Gallbladder (tissue), 1 donor: ENCODE data around the genes CYP21A2 and ATF6B.

- PRO-cap: no peak
Measured at GRCh38 chr6:31972682-31972901, 429 bp downstream of the STK19 start.

- PRO-cap: no peak
Measured at GRCh38 chr6:31978861-31979964, 2.6 kb upstream of the C4A start.

GRCh38 chr6:32037882-32039125 is at the start of gene CYP21A2:
Gene CYP21A2 (plus strand): TSS chr6:32038415.
- PRO-cap: no peak

DNA sequence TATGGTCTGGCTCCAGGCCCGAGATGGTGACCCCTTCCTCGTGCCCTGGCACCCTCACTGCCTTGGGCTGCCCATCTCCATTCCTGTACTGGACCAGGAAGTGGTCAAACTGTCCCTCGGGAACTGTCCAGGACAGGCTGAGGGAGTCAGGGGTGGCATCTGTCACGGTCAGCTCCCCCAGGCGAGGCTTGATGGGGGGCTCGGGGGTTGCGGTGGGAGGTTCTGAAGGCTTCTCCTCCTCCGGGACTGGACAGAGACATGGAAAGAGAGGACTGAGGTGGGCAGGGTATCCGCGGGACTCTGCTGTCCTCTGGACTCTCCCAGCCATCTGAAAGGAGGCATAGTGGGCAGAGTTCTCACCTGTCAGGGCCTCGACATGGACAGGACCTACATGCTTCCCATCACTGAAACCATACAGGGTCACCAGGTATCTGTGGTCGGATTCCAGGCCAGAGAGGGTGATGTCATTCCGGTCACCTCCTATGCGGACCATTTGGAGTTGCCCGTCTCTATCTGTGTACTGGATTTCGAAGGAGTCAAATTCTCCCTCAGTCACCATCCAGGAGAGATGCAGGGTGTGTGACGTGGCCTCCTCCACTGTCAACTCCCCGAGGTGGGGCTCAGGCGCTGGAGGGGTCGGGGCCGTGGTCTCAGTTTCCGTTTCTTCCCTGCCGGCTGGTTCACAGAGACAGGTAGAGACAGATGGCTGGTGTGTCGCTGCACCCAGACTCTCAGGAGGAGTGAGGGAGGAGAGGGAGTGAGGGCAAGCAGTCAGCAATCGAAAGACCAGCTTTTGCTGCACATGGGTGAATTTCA is 30.5 kb downstream of the CYP21A2 start:
- PRO-cap: no peak

- PRO-cap: no peak
Measured at GRCh38 chr6:32075122-32076086, 33.7 kb downstream of the TNXB start.

GRCh38 chr6:32081009-32081764 is 28.0 kb downstream of the TNXB start:
- PRO-cap: no peak

GRCh38 chr6:32085552-32086443 is 23.3 kb downstream of the TNXB start:
- PRO-cap: no peak

DNA sequence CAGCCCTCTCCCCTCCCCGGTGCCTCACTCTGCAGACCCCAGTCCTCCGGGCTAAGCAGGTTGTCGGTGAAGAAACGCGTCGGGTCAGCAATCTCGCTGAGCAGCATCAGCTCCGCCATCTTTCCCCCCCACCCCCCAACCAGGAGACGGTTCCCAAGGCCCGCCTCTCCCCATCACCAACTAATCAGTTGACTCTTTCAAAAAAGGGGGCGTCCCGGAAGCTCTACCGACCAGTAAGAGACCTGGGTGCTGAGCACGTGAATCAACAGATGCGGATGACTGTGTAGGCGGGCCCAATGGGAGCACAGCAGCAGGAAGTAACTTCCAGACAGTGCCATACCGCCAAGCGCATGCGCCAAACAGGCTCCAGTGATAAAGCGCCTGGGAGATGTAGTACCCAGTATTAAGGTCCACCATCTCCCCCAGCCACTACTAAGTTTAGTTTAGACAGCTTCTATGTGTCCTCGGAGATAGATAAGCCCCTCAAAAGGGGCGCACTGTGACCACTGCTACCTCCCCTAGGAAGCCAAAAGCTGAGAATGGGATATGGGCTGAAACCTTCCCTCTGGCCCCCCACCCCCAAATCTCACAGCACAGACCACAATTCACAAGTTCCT is at the start of gene ATF6B:
ATF6B (minus strand) TSS at position 158 of the 617 bp plus-strand sequence.
- PRO-cap: bidirectional peak, plus-strand start at position 409 of the sequence, minus-strand start at position 140 of the sequence

GRCh38 chr6:32154308-32155037 is 532 bp downstream of the PPT2 start:
- PRO-cap: bidirectional peak, plus-strand start at chr6:32154476, minus-strand start at chr6:32154370

DNA sequence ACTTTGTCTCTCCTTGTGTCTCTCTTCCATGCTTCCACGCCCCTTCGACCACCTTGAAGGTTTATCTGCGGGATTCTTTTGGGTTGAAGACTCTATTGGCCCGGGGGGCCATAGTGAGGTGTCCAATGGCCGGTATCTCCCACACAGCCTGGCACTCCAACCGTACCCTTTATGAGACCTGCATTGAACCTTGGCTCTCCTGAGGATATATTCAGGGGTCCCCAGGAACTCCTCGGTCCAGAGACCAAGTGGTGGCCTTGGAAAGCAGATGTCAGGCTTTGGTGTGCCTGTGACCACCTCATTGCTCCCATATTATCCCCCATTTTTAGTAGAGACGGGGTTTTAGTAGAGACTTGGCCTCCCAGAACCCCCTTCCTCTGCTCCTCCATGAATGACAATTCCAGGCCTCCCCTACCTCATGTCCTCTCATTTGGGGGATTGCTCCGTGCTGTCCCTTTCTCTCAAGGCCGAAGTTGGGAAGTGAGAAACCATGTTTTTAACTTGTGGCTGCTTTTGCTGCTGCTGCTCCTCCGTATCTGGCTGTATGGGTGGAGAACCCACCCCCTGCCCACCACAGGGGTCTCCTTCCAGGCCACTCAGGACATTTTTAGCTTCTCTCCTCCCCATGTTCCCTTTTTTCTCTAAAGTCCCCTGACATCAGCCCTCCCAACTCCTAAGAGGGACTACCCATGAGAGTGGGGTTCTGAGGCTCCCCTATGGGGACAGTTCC is 1.5 kb upstream of the EGFL8 start:
- PRO-cap: no peak

DNA sequence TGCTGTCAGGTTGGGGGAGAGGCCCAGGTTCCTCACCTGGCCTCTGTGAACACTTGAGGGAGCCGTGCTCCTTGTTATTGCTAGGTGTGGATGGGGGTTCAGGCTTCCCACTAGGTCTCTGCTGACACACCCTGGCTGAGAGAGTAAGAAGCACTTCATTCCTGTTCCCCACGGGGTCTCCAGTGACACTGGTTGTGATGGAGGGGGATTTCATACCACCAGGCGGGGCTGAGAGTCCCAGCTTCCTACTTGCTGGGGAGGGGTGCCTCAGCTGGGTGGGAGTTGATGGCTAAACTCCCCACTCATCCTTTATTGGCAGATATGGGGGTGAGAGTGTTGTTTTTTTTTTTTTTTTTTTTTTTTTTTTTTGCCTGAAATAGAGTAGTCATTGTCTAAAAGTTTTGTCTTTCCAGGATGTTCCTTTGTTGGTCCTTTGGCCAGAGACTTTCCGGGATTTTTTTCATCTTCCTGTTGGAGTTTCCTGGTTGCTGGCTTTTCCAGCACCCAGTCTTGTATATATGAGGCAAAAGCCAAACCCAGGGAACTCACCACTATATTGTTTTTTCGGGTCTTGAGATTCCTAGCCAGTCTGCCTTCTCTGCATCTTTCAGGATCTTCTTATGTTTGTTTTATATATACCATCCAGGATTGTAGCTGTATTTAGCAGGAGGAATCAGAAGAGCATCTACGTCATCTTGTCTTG is 11.3 kb upstream of the NOTCH4 start:
- PRO-cap: no peak

DNA sequence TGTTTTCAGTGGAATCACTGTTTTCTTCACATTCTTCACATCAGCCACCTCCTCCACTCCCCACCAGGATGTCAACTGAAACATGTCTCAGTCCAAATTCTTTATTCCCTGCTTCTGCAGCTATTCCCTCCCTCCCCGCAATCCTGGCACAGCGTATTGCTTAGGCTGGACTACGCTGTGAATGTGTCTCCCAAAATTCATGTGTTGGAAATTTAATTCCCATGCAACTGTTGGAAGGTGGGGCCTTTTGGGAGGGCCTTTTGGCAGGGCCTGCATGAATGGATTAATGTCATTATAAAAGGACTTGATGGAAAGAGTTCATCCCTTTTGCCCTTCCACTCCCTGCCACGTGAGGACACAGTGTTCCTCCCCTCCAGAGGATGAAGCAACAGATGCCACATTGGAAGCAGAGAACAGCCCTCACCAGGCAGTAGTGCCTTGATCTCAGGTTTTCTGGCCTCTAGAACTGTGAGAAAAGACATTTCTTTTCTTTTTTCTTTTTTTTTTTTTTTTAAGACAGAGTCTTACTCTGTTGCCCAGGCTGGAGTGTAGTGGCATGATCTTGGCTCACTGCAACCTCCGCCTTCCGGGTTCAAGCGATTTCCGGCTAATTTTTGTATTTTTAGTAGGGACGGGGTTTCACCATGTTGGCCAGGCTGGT is 20.5 kb upstream of the NOTCH4 start:
- PRO-cap: no peak

GRCh38 chr6:32437056-32437892 is 2.4 kb upstream of the HLA-DRA start:
- PRO-cap: no peak

DNA sequence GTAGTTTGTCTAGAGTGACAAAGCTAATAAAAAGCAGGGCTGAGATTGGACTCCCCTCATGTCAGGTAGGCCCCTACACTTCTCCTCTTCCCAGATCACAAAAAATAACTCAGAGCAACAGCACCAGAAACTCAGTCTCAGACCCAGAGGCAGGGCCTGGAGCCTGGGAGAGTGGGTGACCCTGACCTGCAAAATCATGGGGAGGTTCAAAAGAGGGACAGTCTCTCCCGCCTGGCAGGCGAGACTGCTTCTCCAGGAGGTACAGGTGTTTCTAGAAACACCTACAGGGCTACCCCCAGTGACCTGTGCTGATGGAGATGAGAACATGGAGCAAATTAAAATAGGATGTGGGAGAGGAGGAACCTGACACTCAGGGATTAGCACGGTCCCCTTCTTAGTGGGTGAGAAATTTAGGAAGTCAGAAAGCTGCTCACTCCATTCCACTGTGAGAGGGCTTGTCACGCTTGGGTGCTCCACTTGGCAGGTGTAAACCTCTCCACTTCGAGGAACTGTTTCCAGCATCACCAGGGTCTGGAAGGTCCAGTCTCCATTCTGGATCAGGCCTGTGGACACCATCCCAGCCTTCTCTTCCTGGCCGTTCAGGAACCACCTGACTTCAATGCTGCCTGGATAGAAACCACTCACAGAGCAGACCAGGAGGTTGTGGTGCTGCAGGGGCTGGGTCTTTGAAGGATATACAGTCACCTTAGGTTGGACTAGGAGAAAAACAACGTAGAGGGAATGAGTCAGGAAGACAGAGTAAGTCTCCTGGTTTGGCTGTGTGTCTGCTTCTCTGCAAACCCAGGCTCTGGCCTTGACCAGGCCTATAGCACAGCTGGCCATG is 8.3 kb downstream of the HLA-DRB1 start:
- PRO-cap: no peak

DNA sequence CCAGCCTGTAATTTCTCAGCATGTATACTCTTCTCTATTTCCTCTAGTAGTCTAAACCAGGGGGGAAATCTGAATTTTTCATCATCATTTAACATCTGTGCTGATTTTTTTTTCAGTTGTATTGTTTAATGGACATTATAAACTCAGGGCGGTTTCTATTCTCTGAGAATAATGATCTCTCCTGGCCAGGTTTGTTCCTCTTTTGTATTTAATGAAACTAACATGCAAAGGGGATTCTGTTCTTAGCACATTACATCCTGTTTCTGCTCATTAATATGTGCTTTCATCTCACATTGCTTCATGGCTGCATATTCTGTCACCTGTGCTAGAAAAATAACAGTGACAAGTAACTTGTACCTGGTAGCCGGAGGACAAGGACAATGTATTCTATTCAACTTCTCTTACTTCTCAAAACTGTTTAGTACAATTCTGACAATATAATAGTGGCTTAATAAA is 819 bp downstream of the HLA-DOB start:
- PRO-cap: no peak

GRCh38 chr6:32819492-32819944 is 2.7 kb upstream of the HLA-DOB start:
- PRO-cap: no peak

DNA sequence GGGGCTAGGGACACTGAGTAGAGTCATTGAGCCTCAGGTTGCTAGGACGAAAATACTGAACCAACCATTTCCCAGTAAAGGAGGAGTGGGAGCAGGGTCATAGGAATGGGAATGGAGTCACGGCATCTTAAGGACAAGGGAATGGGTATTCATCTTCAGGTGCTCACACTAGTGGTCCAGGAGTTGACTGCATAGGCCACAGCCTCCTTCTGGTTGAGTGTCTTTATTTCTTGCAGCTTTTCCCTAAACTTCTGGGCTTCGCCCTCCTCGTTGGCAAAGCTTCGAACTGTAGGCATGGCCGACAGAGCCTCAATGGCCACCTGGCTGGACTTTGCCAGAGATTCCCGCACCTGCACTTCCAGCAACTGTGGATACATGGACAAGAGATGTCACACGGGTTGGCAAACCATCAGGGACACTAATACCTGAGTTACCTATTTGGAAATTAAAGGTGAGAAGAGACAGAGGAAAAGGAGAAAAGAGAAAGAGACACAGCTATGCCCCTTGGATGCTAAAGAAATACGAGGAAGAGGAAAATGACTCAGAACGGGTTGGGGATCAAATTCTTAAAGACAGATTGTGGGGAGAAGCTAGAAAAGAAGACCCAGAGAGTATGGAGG is 3.2 kb downstream of the TAP1 start:
- PRO-cap: no peak

GRCh38 chr6:32943923-32944290 is 3.1 kb upstream of the HLA-DMB start:
- PRO-cap: no peak

GRCh38 chr6:32950358-32950796 is 2.5 kb downstream of the HLA-DMA start:
- PRO-cap: no peak

DNA sequence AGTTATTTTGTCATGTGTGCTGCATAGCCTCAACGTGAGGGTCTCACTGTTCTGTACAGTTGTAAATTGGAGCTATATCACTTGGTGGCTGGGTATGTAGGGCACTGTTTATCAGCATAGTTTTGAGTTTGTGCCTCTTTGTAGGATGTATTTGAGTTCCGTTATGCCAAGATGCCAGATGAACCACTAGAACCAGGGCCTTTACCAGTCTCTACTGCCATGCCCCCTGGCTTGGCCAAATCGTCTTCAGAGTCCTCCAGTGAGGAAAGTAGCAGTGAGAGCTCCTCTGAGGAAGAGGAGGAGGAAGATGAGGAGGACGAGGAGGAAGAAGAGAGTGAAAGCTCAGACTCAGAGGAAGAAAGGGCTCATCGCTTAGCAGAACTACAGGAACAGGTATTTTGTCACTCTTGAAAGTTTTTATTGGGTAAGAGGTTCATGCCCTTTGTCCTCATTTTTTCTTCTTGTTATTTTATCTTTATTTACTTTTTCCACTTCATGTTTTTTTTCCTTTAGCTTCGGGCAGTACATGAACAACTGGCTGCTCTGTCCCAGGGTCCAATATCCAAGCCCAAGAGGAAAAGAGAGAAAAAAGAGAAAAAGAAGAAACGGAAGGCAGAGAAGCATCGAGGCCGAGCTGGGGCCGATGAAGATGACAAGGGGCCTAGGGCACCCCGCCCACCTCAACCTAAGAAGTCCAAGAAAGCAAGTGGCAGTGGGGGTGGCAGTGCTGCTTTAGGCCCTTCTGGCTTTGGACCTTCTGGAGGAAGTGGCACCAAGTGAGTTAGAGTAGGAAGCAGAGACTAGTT is 9.4 kb downstream of the BRD2 start:
- PRO-cap: no peak